ENCODE measurements around a stretch of chr10.

- RRBS = no CpG with 5 or more reads among the region's 4 CpGs
Measured at GRCh38 chr10:74977899-74978366, 95.5 kb downstream of the DUSP29 start.

- RRBS = no CpG with 5 or more reads among the region's 15 CpGs
Measured at GRCh38 chr10:75034948-75035527, 38.4 kb downstream of the DUSP29 start.

DNA sequence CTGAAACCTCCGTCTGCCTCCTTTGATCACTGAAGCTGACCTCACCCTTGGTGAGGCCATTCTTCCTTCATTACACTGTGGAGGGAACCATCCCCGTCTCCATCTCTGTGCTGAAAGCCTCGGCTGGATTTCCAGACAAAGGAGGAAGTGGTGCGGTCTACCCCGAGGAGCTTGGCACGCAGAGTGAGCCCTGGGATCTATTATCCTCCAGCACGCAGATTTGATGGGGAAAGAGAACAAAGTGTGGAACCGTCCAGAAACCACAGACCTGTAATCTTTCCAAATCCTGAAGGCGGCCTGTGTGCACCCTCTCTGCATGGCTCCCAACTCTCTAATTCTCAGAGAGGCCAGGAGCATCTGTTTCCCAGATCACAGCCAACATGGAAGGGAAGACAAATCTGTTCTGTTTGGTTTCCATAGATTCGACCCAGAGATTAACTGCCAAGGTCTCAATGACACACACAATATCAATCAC, 11.0 kb downstream of the DUSP29 start:
- RRBS = no CpG with 5 or more reads among the region's 10 CpGs

DNA sequence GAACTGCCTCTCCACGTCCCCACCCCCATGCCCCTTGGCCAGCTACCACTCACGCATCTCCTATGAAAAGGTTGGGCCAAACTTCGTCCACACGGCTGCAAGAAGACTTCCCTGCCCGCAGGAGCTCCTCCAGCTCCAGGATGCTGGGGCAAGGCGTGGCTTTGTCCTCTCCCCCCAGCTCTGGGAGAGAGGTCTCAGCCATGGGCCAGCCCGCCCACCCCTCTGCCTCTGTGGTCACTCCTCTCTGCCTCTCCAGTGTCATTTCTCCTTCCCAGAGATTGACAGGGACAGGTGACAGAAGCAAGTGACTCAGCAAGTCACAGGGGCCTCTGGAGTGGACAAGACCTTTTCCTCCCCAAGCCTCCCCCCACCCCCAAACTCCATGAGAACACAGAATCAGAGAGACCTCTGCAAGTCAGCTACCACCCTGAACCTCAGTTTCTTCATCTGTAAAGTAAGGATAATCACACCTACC, 2.5 kb upstream of the SAMD8 start:
- RRBS = no CpG with 5 or more reads among the region's 7 CpGs

DNA sequence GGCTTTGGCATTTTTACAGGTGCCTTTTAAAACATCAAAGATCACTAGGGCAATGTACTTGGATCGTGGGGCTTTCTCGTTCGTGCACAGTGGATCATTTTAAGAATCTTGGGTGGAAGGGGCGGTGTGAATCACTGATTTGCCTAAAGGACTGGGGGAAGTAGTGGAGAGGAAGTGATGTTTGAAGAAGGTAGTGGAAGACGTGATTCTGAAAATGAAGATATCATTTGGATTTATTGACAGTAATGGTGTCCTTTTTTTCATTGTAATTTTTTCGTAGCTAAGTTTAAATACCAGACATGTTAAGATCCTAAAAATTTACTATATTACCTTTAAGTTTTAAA, 897 bp downstream of the SAMD8 start:
- RRBS = no CpG with 5 or more reads among the region's 6 CpGs

DNA sequence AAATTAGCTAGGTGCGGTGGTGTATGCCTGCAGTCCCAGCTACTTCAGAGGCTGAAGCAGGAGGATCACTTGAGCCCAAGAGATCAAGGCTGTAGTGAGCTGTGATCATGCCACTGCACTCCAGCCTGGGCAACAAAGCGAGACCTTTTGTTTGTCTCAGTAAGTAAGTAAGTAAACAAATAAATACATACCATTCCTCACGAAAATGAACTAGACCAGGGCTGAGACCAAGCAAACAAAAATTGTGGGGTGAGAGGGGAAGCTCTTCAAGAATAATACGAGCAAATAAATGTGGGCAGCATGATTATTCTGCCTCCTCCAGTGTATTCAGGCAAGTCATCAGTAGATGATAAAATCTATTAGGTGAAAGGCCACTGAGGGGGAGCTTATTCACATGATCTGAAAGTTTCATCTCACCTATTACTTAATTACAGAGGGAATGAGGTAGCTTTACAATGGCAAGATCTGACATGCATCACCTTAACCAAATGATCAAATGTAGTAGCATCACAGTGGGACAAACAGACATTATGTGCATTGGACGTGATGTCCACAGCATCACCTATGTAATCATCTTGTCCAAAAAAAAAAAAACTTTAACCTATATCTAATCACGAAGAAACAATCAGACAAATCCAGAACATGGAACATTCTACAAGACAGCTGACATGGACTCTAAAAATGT, 44.7 kb downstream of the SAMD8 start:
- RRBS = no CpG with 5 or more reads among the region's 6 CpGs

- RRBS = no CpG with 5 or more reads among the region's 11 CpGs
Measured at GRCh38 chr10:75283720-75284407, 48.1 kb upstream of the COMTD1 start.

DNA sequence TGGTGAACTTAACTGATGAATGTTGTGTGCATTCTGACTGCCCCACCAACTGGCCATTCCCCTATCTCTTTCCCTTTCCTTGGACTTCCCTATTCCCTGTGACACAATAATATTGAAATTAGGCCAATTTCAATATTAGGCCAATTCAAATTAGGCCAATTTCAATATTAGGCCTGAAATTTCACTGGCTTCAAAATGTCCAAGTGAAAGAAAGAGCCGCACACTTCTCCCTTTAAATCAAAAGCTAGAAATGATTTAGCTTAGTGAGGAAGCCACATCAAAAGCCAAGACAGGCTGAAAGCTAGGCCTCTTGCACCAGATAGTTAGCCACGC, 71.1 kb upstream of the COMTD1 start:
- RRBS = no CpG with 5 or more reads among the region's 2 CpGs

- RRBS = no CpG with 5 or more reads among the region's 6 CpGs
Measured at GRCh38 chr10:75358151-75358553, 43.4 kb downstream of the ZNF503 start.

- RRBS = 7% methylated on average over 43 of the region's 67 CpGs
Measured at GRCh38 chr10:75399716-75400283, 1.8 kb downstream of the ZNF503 start.

GRCh38 chr10:75407297-75407712, 5.7 kb upstream of the ZNF503 start:
- RRBS = 93% methylated on average over 9 of the region's 33 CpGs

DNA sequence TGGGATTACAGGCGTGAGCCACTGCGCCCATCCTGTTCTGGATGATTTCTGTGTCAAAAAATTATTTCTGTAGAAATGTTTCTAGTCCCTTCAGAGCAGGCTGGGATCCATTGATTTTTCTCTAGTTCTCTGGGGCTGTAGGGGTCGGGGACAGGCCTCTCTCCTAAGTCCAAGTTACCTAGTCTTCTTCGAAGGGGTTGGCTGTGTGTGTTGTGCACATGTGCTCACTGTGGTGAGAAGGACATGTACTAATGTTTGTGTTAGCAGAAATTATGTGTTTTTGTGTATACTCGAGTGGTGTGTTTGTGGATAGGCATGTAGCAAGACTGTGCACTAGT, 32.6 kb downstream of the LRMDA start:
- RRBS = no CpG with 5 or more reads among the region's 5 CpGs

DNA sequence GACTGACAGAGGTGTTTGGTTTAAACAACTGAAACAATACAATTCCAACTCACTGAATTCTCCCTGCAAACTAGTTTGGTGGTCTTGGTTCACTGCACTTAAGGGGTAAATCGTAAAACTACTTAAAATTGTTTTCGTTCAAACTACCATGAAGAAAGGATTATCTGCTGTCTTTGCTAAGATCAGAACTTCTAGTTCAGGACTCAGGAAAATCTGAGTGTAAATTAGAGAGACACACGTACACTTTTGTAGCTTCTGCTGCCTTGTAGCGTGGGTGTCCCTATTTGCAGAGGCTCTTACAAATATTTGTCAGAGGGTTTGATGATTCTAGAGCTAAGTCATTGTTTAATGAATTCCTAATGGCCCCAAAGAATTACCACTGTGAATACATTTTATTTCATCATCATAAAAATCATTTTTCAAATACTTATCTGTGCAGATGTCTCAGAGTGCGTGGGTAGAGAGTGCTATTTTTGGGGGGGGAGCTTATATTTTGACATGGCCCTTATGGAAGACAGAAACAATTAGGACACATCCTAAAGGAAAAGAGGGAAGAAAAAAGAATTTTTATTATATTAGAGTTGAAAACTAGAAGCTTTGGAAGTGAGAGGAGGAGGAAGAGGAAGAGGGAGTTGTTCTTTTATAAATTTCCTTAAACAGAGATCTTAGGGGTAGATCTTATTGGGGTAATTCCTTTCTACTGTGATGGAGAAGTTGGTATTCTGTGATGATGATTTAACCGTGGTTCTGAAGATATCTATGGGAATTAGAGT, 315.0 kb downstream of the LRMDA start:
- RRBS = no CpG with 5 or more reads among the region's 6 CpGs

DNA sequence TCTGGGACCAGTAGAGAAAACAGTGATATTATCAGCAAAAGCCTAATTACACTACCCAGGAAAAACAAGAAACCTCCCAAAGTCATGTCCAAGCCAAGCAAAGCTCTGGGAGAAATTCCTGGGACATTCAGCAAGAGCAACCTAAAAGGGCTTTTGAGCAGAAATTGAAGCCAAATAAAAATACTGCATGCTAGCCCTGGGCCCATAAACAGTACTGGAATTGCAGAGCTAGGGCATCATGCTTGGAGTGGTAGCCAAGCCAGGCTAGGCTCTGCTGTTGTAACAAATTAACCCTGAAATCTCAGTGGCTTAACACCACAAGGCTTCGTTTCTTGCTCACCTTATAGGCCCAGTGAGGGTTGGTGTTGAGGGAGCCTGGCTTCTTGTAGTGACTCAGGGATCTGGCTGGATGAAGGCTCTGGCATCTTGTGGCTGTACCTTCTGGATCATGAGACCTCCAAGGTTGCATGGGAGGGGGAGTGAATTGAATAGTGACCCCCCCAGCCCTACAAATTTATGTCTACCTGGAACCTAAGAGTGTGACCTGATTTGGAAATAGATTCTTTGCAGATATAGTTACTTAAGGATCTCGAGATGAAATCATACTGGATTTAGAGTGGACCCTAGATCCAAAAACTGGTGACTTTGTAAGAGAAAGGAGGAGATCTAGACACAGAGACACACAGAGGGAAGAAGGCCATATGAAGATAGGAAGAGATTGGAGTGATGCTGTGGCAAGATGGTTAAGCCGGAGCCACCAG, 348.1 kb downstream of the LRMDA start:
- RRBS = no CpG with 5 or more reads among the region's 3 CpGs

DNA sequence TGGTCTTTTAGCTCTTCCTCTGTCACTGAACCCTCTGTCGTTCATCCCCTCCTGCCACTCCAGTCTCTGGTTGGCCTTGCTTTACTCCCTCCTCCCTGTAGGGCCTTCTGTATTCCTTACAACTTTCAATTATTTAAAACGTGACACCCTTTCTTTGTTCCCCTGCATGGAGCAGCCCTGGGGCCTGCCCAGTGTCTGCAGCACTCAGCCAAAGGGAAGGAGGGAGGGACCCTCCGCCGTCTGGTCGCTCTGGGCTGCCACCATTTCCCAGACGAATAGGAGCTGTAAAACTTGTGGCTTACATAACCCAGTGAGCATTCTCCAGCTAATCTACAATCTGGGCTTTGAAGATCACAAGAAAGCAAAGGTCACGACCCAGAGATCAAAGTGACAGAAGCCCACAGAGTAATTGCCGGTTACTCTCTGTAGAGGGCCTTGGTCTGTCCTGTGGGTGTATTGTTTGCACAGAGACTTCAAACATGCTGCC, 619.5 kb downstream of the LRMDA start:
- RRBS = 75% methylated on average over 1 of the region's 8 CpGs

GRCh38 chr10:76432354-76432657, 1000.9 kb downstream of the LRMDA start:
- RRBS = no CpG with 5 or more reads among the region's 2 CpGs

DNA sequence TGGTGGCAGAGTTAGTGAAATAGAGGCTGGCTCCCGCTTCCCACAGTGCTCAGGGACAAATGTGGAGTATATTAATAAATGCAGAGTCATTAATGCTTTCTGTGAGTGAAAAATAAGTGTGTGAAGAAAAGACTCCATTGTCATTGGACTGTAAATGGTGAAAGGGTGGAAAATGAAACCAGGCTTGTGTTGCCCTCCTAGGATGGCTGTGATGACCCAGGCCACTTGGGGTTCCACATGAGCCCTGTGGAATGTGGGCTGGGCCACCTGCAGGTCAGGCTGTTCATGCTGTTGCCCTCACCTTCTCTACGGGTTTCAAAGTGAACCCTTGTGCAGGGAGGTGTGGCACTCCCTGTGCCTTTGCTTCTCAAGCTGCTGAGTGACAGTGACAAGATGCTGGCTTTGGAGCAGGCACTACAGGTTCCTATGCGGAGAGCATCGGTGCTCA, 1004.8 kb downstream of the LRMDA start:
- RRBS = no CpG with 5 or more reads among the region's 4 CpGs

DNA sequence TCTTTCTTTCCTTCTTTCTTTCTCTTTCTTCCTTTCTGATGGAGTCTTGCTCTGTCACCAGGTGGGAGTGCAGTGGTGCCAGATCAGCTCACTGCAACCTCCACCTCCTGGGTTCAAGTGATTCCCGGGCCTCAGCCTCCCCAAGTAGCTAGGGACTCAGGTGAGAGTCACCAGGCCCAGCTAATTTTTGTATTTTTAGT, 486.5 kb downstream of the KCNMA1 start:
- RRBS = no CpG with 5 or more reads among the region's 1 CpG

- RRBS = no CpG with 5 or more reads among the region's 13 CpGs
Measured at GRCh38 chr10:77165645-77166328, 471.8 kb downstream of the KCNMA1 start.

GRCh38 chr10:77390193-77391328, 247.0 kb downstream of the KCNMA1 start:
- RRBS = no CpG with 5 or more reads among the region's 7 CpGs

Data from BE2C (cell line).